Neuron (in vitro differentiated cells): ENCODE data around the genes ARL8A and PPP1R12B.

DNA sequence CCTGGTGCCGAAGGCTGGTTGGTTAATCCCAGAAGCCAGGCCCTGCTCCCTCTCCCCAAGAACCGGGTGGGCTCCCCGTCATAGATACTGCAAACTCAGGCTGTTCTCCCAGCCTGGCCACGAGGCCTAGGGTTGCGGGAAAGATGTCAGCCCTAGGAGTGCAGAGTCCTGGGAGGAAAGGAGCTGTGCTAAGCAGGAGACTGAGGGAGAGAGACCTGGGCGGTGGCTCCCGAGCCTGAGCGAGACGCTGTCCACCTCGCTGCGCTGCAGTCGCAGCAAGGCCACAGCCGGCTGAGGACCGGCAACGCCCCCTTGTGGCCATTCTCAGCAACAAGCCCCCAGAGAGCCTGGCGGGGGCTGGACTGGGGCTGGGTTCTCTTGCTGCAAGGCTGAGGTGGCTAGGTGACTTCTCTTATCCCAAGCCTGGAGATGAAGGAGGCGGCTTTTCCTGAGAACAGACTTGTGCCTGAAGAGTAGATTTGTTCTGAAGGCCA lies 124.8 kb upstream of the IPO9 start:
- PRO-cap: unidirectional peak, minus-strand start at position 253 of the sequence

DNA sequence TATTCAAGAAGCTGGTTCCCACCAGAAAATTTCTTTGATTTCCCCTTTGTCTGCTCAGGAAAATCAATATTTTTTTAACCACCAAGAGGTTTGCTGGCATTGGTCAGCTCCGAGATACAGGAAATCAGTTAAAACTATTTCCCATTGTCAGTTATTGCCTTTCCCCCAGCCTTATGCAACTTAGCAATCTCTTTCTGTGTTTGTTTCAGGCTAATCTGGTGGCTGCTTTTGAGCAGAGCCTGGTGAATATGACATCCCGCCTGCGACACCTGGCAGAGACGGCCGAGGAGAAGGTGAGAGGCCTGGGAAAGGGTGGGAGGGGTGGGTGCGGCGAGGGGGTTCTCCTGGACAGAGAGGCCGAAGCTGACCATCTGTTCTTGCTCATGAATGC lies 35.4 kb upstream of the IPO9 start:
- PRO-cap: no peak

- PRO-cap: no peak
Observed at GRCh38 chr1:201999443-202000276, 10.7 kb upstream of the ELF3 start.

DNA sequence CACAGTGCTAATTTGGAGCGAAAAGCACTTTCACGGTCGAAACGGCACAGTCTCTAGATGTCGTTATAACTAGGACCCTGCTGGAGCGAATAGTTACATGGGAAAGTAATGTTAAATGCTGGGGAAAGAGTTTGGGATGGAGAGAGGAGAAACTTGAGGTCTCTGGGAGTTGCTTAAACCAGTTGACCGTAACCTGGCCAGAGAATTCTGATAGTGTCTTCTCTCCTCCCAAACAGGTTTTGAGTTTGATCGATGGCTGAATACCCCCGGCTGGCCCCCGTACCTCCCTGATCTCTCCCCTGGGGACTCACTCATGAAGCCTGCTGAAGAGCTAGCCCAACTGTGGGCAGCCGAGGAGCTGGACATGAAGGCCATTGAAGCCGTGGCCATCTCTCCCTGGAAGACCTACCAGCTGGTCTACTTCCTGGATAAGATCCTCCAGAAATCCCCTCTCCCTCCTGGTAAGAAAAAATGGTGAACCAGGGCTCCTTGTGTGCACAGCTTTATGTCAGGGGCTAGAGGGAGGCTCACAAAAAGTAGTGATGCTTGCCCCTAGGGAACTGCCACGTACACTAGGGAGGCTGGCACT lies 7.3 kb upstream of the ELF3 start:
- PRO-cap: no peak

DNA sequence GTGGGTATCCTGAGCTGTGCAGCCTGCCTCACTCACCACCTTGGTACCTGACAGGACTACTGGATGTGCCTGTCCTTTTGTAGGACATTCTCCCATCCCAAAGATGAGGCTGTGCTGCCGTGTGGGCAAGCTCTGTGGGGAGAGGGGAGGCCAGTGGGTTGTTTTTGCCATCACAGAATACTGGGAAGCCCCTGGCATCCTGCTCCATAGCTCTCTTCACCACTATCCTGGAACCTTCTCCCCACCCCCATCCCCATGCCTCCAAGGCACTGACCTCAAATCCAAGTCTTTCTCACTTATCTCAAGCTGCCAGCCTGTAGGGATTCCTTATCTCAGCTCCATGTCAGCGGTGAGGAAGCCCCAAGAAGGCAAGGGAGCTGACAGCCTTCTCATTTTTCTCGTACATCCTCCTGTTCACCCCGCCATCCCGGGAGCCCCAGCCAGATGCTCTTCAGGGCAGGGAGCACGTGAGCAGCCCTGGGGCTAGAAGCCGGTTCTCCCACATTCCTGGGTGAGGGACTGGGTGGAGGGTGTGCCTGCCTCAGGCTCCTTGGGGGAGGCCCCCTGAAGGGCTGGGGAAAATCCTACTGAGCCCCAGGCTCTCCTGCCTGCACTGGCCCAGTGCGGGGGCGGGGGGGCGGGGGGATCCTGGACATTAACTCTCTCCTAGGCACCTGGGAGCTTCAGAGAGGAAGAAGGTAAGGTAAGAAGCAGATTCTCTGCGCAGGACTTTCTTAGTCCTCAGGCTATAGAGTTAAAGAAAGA lies 2.4 kb upstream of the ELF3 start:
- PRO-cap: no peak

GRCh38 chr1:202013473-202014587 lies 3.4 kb downstream of the ELF3 start:
- PRO-cap: no peak

GRCh38 chr1:202015839-202016506 lies 5.6 kb downstream of the ELF3 start:
- PRO-cap: no peak

- PRO-cap: no peak
Observed at GRCh38 chr1:202022747-202023683, 12.6 kb downstream of the ELF3 start.

DNA sequence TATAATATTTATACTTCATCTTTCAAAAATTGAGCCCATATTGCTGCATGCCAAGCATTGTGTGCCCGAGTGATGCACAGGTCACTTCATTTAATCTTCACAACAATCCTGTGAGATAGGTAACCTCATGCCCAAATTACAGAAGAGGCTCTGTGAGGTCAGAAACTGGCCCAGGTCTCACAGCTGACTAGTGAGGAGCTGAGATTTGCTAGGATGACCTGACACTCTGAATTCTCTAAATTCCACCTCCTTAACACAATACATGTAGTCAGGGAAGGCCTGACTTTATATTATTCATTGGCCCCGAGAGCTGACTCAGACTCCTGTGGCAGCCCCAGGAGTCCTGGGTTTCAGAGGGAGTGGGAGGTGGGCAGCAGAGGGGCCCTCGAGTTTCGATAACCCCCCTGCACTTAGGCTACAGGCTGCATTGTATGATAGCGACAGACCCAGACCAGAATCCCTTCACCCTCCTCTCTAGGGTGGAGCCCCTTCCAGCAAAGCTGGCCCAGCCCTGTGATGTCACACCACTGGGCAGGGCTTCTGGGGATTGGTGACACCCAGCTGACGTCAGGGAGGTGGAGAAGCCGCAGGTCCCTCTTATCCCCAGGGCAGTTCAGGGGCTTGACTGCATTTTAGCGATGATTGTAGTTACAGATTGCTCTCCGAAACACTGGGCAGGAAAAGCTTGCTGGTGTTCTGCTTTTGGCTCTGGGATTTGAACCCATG lies 17.1 kb upstream of the GPR37L1 start:
- PRO-cap: bidirectional peak, plus-strand start at position 547 of the sequence, minus-strand start at position 464 of the sequence

- PRO-cap: no peak
Observed at GRCh38 chr1:202117898-202118347, 4.8 kb upstream of the GPR37L1 start.

GRCh38 chr1:202131854-202133036 lies 9.5 kb downstream of the GPR37L1 start:
- PRO-cap: no peak

- PRO-cap: bidirectional peak, plus-strand start at chr1:202144791, minus-strand start at chr1:202144743
Observed at GRCh38 chr1:202144412-202144948, at the start of gene ARL8A. TSS of gene ARL8A (minus strand) at chr1:202144737.

DNA sequence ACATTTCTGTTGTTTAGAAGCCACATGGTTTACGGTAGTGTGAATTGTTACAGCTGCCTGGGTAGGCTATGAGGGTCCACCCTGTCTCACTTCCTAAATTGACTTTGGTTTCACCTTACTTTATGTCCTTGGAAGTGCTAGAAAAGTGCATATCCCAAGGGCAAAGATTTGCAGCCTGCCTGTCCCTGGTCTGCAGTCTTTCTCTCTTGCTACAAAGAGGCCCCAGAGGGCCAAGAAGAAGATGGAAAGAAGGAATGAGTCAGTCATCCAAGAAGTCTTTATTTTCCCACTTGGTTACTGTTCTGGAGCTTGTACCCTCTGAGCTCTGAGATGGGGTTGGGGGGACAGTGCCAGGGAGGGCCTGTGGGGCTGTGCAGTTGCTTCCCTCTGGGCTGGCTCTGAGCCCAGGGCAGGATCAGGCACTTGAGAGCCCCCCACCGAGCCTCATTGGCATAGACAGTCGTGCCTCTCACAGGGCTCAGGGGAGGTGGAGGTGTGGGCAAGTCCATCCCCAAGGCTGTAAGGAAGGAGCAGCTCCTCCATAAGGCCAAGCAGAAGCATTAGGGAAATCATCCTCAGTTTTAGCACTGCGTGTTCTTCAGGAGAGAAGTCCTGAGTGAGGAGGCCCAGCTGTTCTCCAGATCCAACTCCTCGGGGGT lies 2.3 kb upstream of the ARL8A start:
- PRO-cap: no peak

DNA sequence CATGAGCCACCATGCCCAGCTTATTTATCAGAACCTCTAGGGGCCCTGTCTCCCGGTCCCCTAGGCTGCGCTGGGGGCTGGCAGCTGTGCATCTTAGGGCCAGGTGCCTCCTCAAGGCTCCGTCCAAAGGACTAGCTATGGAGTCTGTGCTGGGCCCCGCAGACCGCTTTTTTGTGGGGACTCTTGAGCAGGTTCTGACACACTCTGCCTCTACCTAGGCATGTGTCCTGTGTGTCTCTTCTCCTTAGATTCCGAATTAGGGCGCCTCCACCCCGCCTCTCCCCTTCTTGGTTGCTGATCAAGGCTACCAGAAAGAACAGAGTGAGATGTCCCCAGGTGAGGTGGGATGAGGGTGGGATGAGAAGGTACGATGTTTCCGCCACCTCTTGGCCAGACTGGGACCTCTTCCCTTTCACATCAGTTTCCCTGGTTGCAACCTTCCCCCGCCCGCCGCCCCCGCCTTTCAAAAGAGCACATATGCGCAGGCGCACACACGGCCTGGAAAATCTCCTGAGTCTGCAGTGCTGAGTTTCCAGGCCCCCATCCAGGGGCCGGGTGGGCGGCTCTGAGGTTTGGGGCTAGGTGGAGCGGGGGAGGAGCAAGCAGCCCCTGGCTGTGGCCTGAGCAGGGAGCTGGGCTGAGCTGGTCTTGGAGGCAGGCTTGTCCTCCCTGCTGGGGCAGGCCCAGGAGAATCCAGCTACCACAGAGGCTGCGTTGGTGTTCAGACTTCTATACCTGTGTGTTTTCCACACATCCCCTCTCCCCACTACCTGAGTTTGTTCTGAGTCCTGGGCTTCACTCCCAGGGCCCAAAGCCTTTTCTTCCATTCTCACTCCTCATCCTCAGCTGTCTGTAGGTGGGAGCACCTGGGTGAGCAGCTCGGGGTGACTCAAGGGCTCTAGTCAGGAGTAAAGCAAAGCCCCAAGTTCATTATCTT lies 5.2 kb upstream of the PTPN7 start:
- PRO-cap: no peak

GRCh38 chr1:202348122-202349390 lies at the start of gene PPP1R12B:
TSS of gene PPP1R12B (plus strand) at chr1:202348699.
- PRO-cap: unidirectional peak, plus-strand start at chr1:202348702; bidirectional peak, plus-strand start at chr1:202348941, minus-strand start at chr1:202348943; bidirectional peak, plus-strand start at chr1:202349451, minus-strand start at chr1:202349187

DNA sequence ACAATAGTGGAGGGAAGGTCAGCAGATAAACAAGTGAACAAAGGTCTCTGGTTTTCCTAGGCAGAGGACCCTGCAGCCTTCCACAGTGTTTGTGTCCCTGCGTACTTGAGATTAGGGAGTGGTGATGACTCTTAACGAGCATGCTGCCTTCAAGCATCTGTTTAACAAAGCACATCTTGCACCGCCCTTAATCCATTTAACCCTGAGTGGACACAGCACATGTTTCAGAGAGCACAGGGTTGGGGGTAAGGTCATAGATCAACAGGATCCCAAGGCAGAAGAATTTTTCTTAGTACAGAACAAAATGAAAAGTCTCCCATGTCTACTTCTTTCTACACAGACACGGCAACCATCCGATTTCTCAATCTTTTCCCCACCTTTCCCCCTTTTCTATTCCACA lies 102.7 kb downstream of the PPP1R12B start:
- PRO-cap: no peak

GRCh38 chr1:202544673-202545266 lies 165.5 kb downstream of the SYT2 start:
- PRO-cap: no peak

- PRO-cap: no peak
Observed at GRCh38 chr1:202623021-202623386, 87.2 kb downstream of the SYT2 start.

- PRO-cap: no peak
Observed at GRCh38 chr1:202857177-202857450, 31.8 kb downstream of the RABIF start.

DNA sequence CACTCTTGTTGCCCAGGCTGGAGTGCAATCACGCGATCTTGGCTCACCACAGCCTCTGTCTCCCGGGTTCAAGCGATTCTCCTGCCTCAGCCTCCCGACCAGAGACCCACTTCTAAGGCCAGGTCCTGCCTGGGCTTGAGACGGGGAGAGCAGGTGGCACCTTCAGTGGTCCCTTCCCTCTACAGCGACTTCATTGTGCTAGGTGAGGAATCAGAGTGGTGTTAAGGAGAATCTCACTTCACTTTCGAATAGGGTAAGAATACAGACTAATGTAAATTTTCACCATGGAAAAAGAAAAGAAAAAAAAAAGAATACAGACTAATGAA lies 31.0 kb downstream of the RABIF start:
- PRO-cap: no peak